Skin of body (tissue), 2 donors: ENCODE data around the gene ANXA6.

GRCh38 chr5:150584413-150584889 lies 56.0 kb upstream of the SYNPO start:
- RAMPAGE, long total RNA: no peak

DNA sequence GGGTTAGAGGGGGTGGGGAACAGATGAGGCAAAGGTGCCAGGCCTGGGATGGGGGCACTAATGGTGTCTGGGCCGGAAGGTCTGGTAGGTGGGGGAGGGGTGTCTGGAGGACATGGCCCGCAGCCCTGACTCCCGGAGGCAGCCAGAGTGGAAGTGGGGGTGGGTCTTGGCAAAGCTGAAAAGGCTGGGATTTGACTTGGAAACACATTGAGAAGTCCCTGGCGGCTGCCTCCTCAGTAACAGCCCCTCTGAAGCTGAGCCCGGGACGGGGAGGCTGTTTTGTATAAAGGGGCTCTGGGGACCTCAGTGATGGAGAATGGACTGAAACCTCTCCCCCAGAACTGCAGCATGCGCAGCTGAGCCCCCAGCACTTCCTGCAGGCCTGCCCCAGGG lies 49.4 kb upstream of the SYNPO start:
- RAMPAGE, long total RNA: no peak

DNA sequence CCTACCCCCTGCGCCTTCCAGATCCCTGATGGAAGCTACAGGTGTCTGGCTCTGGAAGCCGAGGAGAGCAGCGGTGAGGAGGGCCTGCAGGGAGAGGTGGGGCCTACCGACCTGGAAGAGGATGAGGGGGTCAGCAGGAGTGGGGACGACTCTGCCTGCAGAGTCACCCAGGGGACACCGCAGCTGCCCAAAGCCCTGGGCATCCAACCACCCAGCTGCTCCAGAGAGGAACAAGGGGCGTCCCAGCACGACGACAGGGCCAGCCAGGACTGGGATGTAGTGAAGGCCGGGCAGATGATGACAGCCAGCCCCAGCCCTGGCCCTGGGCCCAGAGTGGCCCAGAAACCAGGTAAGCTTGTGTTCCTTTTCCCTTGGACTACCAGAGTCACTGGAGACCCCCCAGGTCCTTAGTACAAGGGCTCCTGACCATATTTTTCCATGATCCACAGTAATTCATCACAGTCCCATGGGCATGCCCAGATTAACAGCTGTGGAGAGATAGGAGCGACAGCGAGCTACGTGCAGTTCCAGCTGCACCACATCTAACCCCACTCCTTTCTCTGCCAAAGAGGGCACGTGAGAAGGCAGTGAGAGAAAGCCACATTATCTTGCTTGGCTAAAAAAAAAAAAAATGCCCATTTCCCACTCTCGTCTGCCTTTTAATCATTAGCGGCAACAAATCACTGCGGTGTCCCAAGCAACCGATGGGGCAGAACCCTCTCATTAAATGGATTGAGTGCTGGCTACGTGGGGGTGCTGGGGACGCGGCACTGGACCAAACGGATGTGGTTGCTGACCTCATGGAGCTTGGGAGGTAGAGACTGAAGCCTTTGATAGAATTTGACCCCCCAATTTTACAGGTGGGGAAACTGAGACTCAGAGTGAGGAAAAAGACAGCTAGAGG lies 21.8 kb upstream of the SYNPO start:
- RAMPAGE, long total RNA: no peak

DNA sequence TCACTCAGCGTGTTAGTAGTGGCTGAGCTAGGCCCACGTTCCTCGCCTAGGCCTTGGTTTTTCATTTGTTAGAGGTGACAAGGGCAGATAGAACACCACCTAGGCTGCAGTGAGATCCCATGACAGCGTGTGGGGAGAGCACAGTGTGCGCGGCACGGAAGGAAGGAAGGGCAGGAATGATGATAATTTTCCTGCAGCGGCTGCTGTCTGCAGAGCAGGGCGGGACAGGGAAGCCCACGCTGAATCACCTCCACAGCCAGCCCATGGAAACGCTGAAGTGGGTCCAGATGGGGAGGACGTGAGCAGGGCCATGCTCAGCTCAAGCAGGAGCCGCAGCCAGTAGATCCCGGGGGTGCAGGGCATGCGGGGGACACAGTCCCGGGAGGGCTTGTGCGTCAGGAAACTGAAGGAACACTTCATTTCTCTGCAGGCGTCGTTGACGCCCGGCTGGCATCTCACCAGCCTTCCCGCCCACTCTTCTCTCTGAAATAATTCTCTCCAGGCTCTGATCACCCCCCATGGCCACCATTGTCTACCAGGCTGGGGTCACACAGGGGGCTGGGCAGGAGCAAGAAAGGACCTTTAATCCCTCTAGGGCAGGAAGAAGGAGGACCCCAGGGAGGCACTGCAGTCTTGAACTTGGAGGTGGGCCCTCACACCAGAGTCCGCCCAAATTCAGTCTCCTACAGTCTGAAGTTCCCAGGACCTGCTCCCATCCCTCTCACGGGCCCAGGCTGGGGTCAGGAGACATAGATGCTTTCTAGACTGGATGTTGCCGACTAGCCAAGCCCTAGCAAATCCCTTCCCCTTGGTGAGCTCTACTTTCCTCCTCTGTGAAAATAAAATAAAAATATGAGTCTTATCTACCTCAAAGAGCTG lies 20.9 kb upstream of the SYNPO start:
- RAMPAGE, long total RNA: no peak

DNA sequence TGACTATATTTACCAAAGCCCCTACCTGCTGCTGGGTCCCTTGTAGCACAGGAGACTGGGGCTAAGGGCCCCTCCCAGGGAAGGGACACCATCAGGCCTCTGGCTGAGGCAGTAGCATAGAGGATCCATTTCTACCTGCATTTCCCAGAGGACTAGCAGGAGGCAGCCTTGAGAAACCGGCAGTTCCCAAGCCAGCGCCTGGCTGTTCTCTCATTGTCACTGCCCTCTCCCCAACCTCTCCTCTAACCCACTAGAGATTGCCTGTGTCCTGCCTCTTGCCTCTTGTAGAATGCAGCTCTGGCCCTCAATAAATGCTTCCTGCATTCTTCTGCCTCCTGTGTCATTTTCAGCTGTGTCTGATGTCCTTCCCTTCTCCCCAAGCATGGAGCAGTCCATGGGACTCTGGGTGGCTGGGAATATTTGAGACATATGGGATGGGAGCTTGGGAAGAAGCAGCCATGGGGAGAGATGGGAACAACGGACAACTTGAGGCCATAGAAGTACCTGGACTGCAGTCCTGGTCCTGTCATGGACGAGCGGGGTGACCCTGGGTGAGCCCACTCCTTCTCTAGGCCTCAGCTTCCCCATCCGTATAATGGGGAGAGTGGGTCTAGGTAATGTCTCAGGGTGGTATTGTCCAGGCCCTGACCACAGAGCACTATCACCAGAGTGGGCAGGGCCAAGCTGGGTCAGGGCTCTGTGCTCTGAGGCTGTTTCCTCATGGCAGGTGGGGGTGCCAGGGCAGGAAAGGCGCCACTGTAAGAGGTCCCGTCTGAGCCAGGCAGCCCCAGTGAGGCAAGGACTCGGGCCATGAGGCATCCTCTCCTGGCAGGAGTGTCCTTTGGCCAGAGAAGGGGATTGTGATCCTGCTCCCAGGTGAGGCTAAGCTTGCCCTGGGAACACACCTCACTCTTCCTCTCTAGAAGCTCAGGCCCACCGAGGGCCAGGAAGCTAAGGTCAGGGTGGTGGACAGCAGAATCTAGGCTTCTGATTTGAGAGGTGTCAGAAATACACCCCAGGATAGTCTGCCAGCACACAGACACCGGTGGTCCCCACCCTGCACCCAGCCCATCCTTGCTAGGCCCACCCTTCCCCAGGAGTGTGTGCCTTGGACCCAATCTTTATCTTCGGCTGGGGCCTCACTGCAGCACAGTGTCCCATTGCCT lies 1.8 kb upstream of the MYOZ3 start:
- RAMPAGE, long total RNA: no peak

DNA sequence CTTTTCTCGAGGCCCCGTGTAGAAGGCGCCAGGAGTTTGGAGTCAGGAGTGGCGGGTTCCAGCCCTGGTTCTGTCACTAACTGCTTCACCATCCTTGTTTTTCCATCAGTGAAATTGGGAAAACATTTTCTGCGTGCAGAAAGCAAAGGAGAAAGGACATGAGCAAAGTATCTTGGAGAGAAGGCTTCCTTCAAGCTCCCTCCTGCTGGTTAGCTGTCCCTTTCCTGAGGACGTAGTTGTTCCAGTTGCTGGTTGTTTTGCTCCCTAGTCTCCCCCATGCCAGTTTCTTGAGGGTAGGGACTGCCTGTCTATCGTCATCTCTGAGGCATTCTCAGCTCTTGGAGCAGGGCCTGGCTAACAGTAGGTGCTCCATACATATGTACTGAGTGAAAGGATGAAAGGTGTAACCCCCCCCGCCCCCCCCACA lies 879 bp downstream of the SMIM3 start:
- RAMPAGE, long total RNA: no peak

DNA sequence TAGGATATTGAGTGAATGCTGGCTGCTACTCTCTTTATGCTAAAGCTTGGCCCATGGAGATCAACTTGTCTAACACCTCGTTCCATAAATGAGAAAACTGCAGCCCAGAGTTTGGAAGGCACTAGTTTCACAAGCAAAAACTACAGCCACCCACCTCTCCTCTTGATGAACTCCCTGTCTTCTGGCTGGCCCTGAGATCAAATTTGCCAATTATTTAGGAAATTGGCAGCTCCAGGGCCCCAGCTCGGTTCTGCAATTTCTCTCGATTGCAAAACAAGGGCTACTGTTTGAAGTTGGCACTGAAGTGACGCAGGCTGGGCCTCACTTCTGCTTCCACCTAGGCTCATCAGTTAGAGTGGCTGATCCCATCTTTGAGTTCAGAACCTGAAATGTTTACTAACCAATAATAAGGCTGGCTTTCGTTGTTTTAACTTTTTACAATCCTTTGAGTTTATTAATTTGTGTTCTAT lies 3.7 kb upstream of the GPX3 start:
- RAMPAGE, long total RNA: no peak

DNA sequence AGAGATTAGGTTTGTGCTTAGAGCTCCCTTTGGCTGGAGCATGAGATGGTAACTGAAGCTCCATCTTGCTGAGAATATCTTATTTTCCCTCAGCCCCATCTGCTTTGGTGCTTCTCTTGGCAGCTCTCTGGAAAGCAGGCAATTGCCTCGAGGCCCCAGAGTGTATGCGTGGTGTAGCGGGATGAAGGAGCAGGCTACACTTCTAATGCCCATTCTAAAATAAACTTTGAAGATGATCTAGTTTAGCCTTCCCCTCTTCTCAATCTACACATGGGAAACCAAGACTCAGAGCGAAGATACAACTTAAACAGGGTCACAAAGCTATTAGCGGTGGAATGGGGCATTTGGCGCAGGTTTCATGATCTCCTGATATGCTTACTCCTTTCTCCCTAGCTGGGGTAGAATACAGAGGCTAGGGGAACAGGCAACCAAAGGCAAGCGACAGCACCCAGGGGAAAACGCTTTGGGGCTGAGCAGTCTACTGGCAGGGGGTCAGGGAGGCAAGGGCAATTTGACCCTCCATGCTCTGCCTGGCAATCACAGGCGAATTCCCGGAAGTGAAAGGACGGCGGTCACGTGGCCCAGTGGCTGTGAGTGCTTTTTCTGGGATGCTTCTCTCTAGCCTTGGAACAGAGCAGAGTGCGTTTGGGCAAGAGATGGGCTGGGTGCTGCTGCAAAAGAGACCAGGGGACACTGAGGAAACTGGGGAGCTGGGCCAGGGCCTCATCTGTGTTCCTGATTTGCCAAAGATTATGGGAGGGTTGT lies 5.5 kb downstream of the GPX3 start:
- RAMPAGE, long total RNA: no peak

DNA sequence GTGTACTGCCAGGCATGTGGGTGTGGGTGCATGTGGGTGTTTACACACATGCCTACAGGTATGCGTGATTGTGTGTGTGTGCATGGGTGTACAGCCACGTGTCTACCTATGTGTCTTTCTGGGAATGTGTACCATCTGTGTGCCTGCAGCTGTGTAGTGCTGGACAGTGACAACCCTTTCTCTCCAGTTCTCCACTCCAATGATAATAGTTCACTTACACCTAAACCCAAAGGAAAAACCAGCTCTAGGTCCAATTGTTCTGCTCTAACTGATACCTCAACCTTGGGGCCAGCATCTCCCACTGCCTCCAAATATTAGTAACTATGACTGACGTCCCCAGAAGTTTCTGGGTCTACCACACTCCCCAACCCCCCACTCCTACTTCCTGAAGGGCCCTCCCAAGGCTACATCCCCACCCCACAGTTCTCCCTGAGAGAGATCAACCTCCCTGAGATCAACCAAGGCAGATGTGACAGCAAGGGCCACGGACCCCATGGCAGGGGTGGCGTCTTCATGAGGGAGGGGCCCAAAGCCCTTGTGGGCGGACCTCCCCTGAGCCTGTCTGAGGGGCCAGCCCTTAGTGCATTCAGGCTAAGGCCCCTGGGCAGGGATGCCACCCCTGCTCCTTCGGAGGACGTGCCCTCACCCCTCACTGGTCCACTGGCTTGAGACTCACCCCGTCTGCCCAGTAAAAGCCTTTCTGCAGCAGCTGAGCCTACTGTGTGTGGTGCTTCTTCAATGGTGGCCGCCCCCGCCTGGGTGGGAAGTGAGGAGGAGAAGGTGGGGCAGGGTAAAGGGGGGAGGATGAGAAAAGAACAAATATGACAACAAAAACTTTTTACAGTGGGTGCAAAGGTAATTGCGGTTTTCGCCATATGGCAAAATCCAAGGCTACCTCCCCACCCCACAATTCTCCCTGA lies 8.2 kb downstream of the GPX3 start:
- RAMPAGE, long total RNA: no peak

- RAMPAGE, long total RNA: no peak
Observed at GRCh38 chr5:151037870-151038207, 17.4 kb downstream of the GPX3 start.

DNA sequence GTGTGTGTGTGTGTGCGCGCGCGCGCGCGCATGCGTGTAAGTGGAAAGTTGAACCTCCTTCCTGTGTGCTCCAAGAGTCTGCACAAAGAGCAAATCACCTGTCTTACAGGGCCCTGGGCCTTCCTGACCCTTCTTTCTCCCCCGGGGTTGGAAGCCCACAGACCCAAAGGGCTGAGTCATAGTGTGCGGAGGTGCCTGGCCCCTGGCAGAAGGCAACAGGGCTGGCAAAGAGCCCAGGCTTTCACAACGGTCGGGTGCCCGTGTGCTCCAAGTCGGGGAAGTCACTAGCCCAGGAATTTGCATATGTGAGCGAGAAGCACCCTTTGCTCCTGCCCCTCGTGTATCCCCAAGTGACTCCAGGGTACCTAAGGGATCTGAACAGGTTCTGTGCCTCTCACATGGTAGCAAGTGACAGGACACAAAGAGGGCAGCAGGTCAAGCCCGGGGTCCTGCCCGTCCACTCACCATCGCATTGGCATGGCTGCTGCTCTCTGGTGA lies 20.9 kb downstream of the TNIP1 start:
- RAMPAGE, long total RNA: no peak

DNA sequence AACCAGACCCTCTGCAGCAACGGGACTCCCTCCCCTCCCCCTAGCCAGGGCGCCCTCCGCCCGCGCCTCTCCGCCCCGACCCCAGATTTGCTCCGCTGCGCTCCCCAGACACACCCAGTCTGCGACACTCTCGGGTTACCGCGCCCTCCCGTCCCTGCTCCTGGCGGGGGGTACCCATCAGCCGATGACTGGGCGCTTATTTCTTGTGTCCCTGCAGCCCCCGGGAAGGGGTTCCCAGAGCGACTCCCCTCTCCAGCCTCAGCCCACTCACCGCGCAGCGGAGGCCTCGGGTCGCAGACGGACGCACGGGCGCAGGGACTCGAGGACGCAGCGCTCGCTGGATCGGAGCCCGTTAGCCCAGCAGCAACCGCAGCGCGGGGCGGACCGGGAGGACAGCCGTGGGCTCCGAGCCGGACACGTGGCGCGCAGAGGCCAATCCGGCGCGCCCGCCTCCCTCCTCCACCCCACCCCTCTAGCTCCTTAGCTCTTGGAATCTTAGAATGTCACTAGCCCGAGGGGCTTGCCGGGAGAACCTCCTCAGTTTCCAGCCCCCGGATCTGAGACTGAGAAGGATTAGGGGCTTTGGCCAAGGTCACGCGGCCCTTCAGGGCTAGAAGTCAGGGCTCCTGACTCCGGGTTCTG lies at the start of gene ANXA6:
Gene ANXA6, minus strand, starts transcription at position 371 of the 642 bp plus-strand sequence.
- RAMPAGE, long total RNA: no peak

GRCh38 chr5:151221937-151222488 lies 1.9 kb downstream of the CCDC69 start:
- RAMPAGE, long total RNA: no peak

DNA sequence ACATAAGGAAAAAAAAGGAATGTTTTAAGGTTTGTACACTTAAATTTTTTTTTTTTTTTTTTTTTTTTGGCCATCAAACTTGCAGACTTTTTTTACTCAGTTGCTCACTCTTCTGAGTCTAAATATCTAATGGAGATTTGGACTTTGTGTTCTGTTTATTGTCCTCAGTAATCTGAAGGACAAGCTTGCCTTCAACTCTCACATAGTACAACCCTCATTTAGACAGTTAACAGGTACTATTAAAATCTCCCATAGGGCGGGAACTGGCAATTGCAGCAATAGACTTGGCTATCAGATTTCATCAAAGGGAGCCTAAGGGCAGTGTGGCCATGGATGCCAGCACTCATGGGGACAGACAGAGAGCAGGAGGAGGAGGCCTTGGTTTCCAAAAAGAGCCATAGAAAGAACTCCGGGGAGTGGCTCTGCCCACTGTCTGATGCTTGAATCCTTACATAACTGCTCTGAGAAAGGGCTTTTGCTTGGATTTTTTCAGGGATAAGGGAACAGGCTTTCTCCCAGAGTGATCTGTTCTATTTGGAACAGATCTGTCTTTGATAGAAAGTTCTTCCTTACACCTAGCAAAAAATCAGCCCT lies 6.7 kb downstream of the SLC36A1 start:
- RAMPAGE, long total RNA: no peak

DNA sequence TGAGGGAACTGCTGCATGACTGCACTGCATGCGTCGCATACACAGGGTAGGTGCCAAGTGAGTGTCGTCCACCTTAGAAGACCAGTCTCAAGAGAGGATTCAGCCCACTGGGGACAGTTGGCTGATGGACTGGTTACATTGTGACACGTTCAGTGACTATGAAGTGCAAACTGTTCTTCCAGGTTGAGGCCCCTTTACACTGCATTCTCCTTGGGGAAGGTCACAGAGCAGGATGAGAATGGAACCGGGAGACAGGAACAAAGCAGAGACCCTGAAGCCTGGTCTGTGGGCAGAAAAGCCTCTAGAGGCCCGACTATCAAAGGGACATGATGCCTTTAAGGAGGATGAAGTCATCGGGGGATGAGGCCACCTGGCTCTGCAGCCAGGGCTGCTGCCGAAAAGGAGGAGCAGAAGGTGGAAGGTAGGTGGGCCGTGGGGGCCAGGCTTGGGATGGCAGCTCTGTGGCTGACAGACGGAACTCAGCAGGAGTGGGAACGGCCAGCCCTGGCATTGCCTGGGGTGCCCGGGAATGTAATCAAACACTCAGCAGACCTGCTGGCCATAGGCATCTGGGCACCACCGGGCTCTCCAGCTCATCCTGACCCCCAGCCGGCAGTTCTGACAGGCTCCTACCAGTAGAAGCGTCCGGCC lies 4.1 kb upstream of the FAT2 start:
- RAMPAGE, long total RNA: no peak

GRCh38 chr5:151663319-151664144 lies 23.2 kb downstream of the SPARC start:
- RAMPAGE, long total RNA: no peak

GRCh38 chr5:151773214-151773573 lies 1.4 kb downstream of the G3BP1 start:
- RAMPAGE, long total RNA: no peak

- RAMPAGE, long total RNA: no peak
Observed at GRCh38 chr5:153740038-153740384, 249.5 kb downstream of the GRIA1 start.

DNA sequence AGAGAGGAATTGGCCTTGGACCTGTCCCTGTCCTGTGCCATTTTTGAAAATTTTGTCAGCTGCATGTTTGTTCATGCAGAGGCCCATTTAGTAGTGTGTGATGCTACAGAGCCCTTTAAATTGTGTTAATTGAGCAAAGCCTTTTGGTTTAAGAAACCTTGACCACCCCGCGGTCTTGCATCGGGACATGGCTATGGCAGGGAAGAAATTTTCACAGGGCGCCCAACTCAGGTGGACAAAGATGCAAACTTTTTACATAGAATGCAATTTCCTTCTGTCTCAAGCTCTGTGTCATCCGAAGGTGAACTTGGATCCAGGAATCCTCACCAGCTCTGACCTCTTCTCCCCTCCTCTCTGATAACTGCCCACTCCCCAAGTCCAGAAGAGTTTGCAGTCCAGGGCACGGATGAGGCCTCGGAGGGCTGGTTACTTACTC lies 93.1 kb upstream of the SAP30L start:
- RAMPAGE, long total RNA: no peak

- RAMPAGE, long total RNA: no peak
Observed at GRCh38 chr5:154373879-154374327, 71.9 kb upstream of the SAP30L start.